ENCODE measurements around a stretch of chr10.

DNA sequence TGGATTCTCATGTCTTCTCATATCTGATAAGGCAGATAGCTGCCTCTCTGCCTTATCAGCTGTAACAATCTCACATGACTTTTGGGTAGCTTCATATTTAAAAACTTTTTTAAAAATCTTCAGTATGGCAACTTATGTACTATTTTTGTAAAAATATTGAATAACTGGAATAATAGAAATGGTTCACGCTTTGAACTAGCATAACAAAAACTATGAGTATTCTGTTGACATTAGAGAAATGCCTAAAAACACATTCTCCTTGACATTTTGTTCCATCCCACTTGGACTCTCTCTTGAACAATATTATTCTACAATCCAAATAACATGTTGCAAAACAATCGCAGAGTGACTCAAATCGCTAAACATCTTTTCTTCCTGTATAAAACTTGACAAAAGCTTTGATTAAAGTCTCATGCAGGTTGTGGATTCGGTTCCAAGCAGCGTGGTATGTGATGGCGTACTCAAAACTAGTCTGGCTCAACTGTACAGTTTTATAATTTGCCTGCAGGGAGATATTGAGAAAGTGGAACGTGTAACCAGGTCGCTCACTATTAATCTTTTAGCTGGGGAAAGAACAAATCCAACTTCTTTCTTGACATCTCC lies 99.8 kb downstream of the CACNB2 start:
- RRBS: no CpG with 5 or more reads among the region's 8 CpGs

DNA sequence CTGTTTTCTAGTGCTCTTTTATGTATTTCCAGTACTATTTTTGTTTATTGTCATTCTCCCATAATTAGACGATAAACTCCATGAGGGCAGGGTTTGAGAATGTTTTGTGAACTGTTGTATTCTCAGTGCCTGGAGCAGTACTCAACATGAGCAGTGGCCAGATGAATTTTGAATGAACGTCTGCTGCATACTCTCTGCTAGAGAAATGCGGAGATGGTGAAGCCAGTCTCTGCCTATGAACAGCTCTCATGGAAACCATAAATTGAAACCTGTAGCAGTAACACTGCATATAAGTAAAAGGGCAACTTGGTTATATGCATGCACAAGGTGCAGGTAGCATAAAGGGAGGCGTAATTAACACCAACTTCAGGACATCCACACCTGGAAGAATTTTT lies 130.5 kb downstream of the NSUN6 start:
- RRBS: no CpG with 5 or more reads among the region's 4 CpGs

GRCh38 chr10:19030124-19030323 lies 18.6 kb upstream of the MALRD1 start:
- RRBS: no CpG with 5 or more reads among the region's 1 CpG

- RRBS: no CpG with 5 or more reads among the region's 1 CpG
Observed at GRCh38 chr10:19920205-19920652, 104.0 kb downstream of the PLXDC2 start.

- RRBS: no CpG with 5 or more reads among the region's 13 CpGs
Observed at GRCh38 chr10:20001595-20002142, 185.4 kb downstream of the PLXDC2 start.

DNA sequence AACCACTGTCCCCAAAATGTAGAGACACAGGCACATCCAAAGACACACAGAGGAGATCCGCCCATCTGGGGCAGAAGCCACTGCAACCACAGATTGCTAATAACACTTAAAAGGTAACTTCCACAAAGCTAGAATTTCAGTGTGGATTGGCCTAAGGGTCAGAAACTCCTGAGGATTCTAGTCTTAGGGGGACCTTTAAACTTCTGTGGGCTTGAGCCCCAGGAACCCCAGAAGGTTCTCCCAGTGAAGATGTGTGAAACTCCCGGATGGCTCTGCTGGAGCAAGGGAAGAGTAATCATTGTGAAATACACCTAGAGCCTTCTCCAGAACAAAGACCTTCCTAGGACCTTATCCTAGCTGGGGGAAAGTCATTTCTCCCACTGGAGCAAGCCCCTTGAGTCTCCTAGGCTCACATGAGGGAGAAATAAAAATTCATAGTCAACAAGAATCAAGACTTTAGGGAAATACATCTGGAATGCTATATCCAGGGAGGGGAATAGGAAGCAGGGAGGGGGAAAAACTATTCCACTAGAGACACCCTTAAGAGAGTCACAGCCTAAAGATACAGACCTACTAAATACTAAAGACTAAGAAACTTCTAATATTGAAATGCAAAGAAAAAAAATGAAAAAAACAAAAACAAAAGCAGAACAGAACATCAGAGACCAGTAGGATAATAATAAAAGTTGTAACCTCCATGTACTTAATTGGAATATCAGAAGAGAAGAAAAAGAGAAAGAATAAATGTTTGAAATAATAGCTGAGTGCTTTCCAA lies 264.7 kb downstream of the PLXDC2 start:
- RRBS: no CpG with 5 or more reads among the region's 2 CpGs

GRCh38 chr10:20091569-20091992 lies 275.3 kb downstream of the PLXDC2 start:
- RRBS: no CpG with 5 or more reads among the region's 5 CpGs

DNA sequence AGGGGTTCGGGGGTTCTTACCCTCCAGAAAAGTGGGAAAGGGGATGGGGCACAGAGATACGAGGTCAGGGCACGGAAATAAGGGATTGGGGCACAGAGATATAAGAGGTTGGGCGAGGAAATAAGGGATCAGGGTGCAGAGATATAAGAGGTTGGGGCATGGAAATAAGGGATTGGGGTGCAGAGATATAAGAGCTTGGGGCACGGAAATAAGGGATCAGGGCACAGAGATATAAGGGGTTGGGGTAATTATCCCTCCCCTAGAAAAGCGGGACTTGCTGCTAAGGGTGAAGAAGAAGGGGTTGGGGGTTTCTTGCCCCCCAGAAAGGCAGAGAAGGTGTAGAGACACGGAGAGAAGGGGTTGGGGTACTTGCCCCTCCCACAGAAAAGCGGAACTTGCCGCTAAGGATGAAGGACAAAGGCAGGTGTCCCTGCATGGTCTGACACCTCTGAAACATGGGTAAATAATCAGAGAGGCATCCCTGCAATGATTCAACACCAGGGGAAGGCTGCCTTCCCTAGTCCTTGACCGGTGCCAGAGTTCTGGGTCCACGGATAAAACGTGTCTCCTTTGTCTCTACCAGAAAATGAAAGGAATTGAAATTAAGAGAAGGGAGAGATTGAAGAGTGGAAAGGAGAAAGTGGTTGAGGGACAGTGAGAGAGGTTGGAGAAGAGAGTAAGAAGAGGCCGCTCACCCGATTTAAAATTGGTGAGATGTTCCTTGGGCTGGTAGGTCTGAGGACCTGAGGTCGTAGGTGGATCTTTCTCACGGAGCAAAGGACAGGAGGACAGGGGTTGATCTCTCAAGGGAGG lies 307.7 kb downstream of the PLXDC2 start:
- RRBS: no CpG with 5 or more reads among the region's 16 CpGs

- RRBS: no CpG with 5 or more reads among the region's 9 CpGs
Observed at GRCh38 chr10:20226999-20228213, 411.2 kb downstream of the PLXDC2 start.

DNA sequence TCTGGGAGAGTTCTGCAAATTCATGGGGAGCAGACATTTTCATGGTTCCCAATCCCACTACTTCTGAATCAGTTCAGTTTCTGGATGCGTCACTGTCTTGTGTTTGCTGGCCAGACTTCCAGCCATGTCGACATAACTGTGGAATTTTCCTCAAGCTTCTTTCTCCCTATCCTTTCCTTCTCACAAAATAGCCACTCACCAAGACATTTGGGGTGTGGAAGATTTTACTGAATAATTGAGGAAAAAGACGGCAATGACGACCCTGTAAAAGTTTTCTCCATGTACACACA lies 272.4 kb downstream of the NEBL start:
- RRBS: no CpG with 5 or more reads among the region's 4 CpGs

- RRBS: no CpG with 5 or more reads among the region's 14 CpGs
Observed at GRCh38 chr10:21100061-21100776, 203.1 kb upstream of the NEBL start.

DNA sequence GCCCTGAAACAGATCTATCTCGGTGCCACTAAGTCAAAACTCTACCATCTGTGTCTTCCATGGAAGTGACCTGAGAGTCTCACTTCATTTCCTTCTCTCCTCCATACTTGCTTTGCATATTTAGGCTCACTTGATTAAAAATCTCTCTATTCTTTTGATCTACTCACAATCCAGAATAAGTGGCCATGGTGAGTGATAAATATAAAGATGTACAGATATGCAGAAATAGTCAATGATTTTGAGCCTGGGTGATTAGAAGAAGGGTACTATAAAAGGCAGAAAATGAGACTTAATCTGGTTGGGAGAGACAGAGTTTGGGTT lies 225.2 kb upstream of the NEBL start:
- RRBS: no CpG with 5 or more reads among the region's 1 CpG

DNA sequence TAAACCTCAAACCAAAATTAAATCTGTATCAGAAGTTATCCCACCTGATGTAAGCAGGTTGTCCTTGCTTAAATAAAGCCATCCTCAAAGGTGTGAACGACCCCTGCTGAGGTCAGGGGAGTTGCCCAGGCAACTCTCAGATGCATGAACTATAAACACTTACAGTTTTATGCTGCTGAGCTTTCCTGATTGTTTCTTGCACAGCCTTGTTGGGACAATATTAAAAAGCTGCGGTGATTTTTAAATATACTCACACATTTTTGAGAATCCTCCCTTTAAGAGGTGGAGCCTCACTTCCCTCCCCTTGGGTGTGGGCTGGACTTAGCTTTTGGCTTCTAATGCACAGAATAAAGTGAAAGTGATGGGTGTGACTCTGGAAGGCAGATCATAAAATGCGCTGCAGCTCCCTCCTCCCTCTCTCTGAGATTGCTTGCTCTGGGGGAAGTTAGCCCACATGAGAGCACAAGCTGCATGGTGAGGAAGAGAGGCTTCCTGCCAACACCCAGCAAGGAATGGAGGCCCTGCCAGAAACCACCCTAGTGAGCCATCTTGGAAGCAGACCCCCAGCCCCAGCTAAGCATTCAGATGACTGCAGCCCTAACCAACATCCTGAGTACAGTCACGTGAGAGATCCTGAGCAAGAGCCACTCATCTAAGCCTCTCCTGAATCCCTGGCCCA lies 152.6 kb downstream of the SKIDA1 start:
- RRBS: no CpG with 5 or more reads among the region's 4 CpGs

- RRBS: 41% methylated on average over 5 of the region's 20 CpGs
Observed at GRCh38 chr10:21507894-21508519, 17.5 kb downstream of the SKIDA1 start.

DNA sequence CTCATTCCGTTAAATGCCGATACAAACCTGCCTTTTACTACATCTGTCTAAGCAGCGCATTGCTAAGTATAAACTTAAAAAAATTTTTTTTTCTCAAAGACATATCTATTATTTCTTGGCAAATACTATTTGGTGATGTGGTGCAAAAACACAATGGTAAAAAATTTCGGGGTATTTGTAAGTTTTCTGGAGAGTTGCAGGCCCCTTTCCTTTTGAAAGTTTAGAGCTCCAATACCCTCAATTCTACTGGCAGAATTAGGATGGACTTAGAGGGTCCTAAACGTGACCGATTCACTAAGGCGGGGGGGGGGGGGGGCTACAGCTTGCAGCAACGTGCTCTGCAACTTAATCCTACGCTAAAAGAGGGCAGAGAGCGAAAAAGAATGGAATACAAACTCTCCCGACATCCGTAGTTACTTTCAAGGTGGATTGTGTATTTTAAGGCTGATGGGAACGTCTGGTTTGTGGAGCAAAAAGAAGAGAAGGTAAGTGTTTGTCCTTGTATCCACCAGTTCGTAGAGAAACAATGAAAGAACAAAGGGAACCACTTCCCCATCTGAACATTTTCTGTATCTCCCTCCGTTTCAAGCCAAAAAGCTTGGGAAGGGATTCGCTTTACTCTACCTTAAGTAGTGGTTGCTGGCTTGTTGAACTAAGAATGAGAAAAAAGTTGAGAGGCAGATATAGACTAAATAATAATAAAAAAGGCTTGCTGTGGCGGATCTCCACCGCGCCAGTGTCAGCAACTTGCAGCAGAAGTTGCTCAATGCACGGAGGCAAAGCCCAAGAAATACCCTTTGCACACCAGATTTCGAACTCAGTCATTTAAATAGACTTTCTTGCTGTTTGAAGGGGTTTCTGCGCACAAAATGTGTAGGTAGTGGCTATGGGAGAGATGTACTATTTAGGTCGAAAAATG lies 932 bp downstream of the SKIDA1 start:
- RRBS: no CpG with 5 or more reads among the region's 23 CpGs

DNA sequence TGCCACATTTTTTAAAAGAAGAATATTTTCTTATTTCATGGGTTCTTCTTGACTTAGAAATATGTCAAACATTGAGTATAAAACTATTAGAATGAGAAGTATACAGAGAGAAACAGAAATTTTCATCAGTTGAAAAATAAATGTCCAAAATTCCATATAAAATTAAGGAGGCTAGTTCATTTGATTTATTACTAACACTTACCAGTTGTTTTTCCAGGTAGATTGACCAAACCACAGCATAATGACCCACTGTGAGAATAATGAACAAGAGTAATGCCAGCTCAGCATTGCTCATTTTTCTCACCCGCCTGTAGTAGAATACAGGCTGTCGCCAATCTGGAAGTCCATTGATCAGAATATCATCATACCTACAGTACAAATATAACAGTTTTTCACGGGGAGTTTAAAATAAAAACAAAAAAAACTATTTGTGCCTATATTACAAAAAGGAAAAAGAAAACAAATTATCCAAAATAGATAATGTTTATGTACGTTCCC lies 82.9 kb downstream of the DNAJC1 start:
- RRBS: no CpG with 5 or more reads among the region's 4 CpGs

DNA sequence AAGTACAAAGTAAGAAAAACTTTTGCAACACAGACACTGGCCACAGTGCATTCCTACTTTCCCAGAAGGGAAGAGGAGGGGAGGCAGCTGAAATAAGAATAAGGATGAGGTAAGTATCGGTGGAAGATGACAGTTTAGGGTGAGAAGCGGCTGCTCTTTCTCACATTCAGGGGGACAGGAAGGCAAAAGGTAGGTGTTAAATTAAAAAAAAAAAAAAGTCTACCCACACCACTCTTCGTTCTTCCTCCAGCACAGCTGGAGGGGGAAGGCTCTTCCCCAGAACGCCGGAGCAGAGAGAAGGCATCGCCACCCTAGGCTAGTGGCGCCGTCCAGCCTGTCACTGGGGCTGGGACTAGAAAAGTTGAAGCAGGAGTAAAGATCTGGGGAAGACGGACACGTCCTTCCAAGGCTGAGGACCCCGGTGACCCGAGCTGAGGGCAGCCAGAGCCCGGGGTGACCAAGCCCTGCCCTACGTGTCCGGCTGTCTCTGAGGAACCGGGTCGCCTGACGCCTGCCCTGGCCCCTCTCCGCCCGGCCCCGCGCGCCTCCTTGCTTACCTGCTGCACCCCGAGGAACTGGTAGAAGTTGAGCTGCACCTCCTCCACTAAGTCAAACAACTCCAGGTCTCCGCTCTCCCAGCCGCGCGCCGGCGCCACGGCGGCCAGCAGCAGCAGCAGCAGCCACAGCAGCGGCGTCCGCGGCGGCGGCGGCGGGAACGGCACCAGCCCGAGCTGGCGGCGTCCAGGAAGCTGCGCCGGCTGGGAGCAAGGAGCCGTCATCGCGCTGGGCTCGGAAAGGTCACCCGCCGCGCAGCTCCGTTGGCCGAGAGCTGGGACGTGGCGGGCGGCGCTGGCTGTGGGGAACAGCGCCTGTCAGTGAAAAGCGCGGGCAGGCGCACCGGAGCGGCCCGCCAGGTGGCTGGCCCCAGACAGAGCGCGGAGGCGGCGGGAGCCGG lies 597 bp downstream of the DNAJC1 start:
- RRBS: 4% methylated on average over 26 of the region's 71 CpGs

- RRBS: under 1% methylated on average over 18 of the region's 76 CpGs
Observed at GRCh38 chr10:22228750-22230214, 11.5 kb upstream of the EBLN1 start.

DNA sequence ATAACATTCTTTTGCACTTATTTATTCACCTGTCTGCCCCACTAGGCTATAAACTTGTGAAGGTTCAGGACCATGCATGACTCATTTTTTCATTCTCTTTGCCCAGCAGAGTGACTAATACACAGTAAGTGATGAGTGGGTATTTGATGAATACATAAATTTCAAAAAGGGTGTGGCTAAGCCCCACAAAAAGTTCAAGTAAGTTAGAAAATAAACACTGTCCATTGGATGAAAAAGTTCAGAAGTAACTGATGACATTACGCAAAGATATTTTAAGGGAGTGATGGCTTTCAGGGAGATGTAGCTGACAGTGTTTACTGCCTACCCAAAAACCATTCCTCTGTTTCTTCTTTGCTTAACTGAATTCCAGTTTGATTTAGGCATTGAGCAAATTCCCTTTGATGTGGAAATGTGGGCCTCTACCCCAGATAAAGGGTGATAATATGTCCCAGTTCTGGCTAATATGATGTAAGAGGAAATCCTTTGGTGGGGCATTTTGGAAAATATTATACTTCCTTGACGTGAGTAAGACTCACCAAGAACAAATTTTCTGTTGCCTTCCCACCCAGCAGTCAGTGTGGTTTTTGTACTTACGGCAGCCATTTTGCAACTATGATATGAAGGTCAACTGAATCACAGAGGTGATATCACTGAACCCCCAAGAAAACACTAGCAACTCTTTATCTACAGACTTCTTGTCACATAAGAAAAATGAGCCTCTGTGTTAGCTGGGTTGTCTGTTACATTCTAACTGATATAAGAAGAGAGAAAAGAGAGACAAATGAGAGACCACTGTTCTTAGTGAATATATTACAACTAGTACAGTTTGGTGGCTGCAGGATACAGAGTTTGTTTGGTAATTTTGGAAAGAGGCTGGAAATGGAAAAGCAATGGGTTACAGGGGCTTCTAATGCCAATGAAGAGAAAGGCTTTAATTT lies 29.1 kb upstream of the EBLN1 start:
- RRBS: no CpG with 5 or more reads among the region's 3 CpGs

DNA sequence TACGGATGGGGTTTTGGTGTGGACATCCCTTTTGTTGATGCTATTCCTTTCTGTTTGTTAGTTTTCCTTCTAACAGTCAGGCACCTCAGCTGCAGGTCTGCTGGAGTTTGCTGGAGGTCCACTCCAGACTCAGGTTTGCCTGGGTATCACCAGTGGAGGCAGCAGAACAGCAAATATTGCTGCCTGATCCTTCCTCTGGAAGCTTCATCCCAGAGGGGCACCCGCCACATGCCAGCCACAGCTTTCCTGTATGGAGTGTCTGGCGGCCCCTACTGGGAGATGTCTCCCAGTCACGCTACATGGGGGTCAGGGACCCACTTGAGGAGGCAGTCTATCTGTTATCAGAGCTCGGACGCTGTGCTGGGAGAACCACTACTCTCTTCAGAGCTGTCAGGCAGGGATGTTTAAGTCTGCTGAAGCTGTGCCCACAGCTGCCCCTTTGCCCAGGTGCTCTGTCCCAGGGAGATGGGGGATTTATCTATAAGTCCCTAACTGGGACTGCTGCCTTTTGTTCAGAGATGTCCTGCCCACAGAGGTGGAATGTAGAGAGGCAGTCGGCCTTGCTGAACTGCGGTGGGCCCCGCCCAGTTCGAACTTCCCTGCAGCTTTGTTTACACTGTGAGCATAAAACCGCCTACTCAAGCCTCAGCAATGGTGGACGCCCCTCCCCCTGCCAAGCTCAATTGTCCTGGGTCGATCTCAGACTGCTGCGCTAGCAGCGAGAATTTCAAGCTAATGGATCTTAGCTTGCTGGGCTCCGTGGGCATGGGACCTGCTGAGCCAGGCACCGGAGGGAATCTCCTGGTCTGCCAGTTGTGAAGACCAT lies 168.3 kb downstream of the SPAG6 start:
- RRBS: no CpG with 5 or more reads among the region's 17 CpGs